Measurements from ENCODE around the genes DDIAS and RAB30.

GRCh38 chr11:78318142-78319337 is 99.1 kb downstream of the GAB2 start:
- RRBS: no CpG with 5 or more reads among the region's 11 CpGs

DNA sequence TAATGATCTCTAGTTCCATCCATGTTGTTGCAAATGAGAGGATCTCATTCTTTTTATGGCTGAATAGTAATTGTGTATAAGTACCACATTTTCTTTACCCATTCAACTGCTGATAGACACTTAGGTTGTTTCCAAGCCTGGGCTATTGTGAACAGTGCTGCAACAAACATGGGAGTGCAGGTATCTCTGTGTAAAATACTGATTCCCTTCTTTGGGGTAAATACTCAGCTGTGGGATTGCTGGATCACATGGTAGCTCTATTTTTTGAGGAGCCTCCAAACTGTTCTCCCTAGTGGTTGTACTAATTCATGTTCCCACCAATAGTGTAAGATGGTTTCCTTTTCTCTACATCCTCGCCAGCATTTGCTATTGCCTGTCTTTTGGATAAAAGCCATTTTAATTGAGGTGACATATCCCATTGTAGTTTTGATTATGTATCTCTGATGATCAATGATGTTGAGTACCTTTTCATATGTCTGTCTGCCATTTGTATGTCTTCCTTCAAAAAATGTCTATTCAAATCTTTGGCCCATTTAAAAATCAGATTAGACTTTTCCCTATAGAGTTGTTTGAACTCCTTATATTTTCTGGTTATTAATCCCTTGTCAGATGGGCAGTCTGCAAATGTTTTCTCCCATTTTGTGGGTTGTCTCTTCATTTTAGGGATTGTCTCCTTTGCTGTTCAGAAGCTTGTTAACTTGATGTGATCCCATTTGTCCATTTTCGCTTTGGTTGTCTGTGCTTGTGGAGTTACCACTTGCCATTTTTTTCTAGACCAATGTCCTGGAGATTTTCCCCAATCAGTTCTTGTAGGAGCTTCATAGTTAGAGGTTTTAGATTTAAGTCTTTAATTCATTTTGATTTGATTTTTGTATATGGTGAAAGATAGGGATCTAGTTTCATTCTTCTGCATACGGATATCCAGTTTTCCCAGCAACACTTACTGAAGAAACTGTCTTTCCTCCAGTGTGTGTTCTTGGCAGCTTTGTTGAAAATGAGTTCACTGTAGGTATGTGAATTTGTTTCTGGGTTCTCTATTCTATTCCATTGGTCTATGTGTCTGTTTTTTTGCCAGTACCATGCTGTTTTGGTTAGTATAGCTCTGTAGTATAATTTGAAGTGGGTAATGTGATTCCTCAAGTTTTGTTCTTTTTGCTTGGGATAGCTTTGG is 82.7 kb downstream of the GAB2 start:
- RRBS: no CpG with 5 or more reads among the region's 3 CpGs

GRCh38 chr11:78371684-78372683 is 45.6 kb downstream of the GAB2 start:
- RRBS: no CpG with 5 or more reads among the region's 5 CpGs

DNA sequence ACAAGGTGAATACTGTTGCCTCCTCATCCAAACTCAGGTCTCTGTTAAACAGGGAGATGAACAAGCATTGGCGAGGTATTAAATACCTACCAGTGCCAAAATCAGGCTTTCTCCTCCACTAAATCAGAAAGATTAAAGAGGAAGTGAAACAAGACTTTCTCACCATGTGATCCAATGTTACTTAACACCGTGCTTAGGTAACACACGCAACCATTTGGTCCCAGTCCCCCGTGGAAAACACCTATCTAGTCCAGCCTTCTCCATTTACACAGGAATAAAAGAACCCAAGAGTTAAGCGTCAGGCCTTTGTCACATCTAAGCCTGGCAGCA is 34.5 kb downstream of the TENM4 start:
- RRBS: no CpG with 5 or more reads among the region's 5 CpGs

- RRBS: no CpG with 5 or more reads among the region's 6 CpGs
These were observed 21.8 kb downstream of the TENM4 start for GRCh38 chr11:79418876-79419615.

DNA sequence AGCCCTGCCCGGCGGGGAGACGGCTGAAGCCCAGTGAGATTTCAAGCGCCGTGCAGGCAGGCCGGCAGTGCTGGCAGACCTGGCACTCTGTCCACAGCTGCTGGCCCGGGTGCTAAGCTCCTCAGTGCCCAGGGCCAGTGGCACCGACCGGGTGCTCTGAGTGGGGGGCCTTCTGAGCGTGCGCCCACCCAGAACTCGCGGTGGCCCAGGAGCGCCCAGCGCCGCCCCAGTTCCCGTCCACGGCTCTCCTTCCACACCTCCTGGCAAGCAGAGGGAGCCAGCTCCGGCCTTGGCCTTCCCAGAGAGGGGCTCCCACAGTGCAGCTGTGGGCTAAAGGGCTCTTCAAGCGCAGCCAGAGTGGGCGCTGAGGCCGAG is 989.0 kb downstream of the FAM181B start:
- RRBS: 70% methylated on average over 5 of the region's 22 CpGs

- RRBS: no CpG with 5 or more reads among the region's 19 CpGs
These were observed 578.0 kb downstream of the FAM181B start for GRCh38 chr11:82155613-82156067.

DNA sequence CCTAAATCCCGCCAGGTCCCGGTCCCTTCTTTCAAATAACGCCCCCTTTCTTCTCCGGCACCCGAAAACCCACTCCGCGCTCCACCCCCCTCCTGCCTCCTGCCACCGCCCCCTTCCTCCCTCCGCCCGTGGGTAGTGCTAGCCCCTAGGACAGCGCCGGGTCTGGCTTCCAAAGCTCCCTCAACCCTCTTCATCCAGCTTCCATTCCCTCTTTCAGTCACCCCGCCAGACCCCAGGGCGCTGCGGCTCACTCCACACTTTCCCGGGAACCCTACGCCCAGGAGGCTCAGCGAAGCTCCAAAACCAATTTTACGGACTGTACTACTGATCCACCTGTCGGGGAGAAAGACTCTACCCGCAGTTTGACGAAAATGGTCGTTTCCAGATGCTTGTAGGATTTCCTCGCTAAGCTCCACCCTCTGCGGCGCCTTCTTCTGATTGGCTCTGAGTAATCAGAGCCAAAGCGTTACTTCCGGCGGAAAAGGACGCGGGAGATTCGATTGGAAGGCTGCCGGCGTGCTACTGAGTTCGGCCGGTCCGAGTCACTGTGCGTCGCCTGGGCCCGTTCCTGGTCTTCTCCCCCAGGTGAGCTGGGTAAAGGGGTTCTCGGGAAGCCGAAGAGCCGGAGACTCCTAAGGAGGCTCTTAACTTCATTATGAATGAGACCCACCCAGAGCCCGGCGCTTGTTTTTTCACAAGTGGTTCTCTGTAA is at the start of gene DDIAS:
DDIAS (plus strand) TSS at position 499 of the 712 bp plus-strand sequence.
- RRBS: 1% methylated on average over 27 of the region's 45 CpGs

- RRBS: no CpG with 5 or more reads among the region's 10 CpGs
These were observed 317 bp downstream of the DDIAS start for GRCh38 chr11:82901950-82902156.

GRCh38 chr11:83061909-83062464 is 9.7 kb downstream of the RAB30 start:
- RRBS: no CpG with 5 or more reads among the region's 3 CpGs

DNA sequence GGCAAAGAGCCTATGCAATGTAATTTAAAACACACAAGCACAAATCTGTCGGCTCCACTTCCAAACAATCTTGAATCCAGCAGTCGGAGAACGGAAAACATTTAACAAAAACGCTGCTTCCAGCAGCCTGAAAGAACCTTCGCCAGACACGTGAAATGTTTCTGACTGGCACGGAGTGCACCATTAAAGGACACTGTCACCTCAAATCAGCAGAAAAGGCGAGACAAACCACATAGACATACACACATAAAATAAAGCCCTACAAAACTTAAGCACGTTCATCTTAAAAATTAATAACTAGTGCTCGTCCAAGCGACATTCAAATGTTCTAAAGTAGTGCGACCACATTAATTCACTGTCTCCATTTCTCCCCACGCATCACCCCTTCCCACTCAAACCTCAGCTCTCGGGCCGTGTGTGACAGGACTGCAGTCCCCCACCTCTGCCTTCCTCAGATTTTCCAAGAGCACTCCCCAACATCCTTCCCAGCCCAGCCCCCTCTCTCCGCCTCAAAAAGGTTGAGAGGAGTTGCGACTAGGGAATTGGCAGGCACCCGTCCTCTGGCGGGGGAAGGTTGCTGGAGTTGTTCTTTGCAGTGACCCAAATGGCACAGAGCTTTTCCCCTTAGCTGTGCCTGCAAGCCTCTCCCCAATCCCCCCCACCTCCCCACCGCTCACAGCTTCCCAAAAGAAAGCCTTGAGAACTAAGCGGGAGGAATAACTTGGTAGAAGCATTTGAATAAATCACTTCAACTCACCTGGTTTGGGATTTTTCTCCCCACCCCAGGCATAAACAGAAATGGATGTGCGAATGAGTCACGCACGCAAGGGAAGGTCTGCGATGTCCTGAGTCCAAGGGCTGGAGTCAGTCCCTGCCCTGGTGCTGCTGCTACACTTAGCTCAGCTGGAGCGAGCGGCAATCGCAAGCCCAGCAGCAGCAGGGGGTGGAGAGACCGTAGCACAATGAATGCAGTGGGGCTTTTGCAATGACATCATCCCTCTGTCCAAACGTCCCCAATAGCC is at the start of gene RAB30:
RAB30 (minus strand) TSS at position 964 of the 1,022 bp plus-strand sequence.
- RRBS: no CpG with 5 or more reads among the region's 30 CpGs

- RRBS: no CpG with 5 or more reads among the region's 14 CpGs
These were observed 1.5 kb upstream of the ANKRD42 start for GRCh38 chr11:83191893-83192610.

GRCh38 chr11:85483794-85484202 is 143.3 kb downstream of the DLG2 start:
- RRBS: 30% methylated on average over 11 of the region's 16 CpGs

DNA sequence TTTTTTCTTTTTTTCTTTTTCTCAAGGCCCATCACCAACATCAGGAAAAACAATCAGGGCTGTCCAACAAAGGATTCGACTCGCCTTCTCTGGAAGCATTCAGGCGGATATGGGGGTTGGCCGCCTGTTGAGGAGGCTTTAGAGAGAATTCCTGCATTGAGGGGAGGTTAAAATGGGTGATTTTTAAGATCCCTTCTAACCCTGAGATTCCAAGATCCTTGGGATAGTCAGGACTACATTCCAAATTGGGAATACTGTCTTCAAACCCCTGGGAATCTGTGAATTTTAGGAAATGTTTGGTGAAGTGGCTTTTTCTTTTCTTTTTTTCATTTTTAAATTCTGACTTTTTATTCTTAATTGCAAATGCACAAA is 33.5 kb upstream of the CCDC89 start:
- RRBS: no CpG with 5 or more reads among the region's 4 CpGs

DNA sequence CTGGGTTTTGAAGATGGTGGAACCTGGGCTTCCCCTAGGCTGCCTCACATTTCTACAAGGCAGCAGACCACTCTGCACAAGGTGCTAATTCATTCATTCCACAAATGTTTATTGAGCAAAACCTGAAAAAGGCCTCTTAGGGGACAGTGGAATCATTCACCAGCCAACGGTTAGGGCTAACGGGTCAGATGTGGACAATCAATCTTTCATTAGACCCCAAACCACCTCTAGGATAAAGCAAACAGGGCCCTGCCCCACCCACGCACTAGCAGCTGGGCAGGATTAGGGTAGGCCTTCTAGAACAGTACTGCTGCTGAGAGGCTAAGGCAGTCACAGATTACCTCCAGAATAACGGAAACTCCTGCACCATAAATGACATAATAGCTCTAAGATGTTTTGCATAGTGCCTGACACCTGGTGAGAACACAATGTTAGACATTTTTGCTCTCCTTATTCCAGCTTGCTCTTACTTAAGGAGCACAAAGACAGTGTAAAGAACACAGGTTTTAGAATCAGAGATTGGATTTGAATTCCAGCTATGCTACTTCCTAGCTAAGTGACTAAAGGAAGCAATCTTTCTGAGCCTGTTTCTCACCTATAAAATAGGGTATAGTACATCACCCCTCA is 1.8 kb downstream of the SYTL2 start:
- RRBS: no CpG with 5 or more reads among the region's 4 CpGs

- RRBS: no CpG with 5 or more reads among the region's 6 CpGs
These were observed 105.5 kb downstream of the PICALM start for GRCh38 chr11:85963204-85963975.

DNA sequence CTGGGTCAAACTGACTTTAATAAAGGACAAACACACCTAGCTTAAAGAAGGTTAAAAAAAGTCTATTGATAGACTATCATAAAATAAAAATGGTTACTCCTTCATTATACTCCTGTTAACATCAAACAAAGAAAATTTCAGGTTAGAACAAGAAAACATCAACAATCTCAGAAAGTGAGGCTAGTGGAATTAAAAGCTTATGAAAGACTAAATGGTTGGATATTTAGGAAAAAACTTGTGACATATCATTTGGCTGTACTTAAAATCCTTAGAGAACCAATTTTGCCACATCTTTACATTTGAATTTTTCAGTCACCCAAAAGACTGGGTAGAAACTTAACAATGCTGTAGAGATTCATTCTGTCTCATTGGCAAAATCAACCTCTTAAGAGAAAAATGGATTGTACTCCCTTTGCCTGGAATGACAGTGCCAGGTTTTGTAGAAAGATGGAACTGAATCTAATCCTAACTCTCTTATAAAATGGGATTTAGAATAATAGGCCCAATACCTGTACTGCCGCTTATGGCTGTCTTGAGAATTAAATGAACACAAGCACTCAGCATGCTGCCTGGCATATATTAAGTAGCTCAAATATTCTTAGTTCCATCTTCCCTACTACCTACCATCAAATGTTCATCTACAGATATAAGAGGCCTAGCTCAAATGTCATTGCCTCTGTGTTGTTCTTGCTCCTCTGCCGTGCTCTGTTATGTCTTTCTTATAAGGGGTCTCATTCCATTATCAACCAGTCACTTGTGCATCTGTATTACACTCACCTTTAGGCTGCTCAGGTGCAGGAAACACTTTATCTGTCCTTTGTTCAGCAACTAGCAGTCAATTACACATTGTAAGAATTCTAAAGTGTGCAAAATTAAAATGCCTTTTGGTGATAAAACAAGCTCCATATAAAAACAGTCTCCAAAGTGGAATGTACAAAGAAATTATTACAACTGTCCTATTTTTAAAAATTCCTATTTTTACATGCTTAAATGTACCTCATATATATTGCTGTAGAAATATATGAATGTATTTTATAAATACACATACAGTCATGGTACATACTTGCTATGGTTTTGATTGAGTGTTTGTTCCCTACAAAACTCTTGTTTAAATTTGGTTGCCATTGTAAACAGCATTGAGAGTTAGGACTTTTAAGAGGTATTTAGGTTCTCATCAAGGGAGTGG is 104.5 kb downstream of the PICALM start:
- RRBS: no CpG with 5 or more reads among the region's 2 CpGs

GRCh38 chr11:86022911-86023671 is 45.8 kb downstream of the PICALM start:
- RRBS: no CpG with 5 or more reads among the region's 5 CpGs

DNA sequence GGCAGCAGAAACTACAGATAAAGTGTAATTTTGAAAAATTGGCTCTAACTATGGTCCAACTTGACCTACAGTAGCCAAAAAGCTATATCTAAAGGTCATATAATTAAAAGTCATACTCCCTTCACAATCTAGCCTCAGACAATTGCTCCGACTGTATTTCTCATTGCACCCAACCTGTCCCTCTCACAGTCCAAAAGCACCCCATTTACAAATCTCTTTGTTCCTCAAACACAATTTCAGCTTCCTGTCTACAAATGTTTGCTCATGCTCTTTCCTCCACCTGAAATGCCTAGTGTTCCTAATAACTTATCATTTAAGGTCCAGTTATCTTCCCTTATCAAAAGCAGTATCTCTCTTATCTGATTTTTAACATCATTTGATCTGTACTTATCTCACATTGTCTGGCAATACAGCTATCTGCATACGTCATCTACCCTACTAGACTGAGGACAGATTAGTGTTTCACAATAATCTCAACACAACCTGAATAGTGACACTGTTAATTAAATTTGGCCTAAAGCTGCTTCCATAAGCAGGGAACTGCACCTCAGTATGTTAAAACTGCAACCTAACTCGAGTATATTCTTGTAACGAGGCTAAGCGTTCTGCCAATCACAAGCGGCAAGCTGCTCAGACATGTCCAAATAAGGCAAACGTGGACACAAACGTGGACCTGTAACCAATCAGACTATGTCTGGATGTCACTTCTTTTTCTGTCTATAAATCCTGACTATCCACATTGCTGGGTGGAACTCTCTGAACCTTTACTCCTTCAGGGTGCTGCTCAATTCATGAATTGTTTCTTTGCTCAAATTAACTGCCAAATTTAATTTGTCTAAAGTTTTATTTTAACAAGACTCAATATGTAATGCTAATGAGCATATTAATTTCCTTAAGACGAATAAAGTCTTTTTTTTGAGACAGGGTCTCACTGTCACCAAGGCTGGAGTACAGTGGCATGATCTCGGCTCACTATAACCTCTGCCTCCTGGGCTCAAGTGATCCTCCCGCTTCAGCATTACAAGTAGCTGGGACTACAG is 15.9 kb downstream of the PICALM start:
- RRBS: no CpG with 5 or more reads among the region's 11 CpGs

GRCh38 chr11:86179535-86180140 is 64.9 kb upstream of the EED start:
- RRBS: no CpG with 5 or more reads among the region's 7 CpGs

Data from pericardium (tissue), 1 donor.